Cardiac atrium fibroblast (primary cell): Measurements from ENCODE around the genes ZFYVE1, NUMB, RIOX1 and ACOT2.

GRCh38 chr14:72568577-72569053 lies 325.3 kb downstream of the DPF3 start:
- RAMPAGE, long total RNA, result no peak

DNA sequence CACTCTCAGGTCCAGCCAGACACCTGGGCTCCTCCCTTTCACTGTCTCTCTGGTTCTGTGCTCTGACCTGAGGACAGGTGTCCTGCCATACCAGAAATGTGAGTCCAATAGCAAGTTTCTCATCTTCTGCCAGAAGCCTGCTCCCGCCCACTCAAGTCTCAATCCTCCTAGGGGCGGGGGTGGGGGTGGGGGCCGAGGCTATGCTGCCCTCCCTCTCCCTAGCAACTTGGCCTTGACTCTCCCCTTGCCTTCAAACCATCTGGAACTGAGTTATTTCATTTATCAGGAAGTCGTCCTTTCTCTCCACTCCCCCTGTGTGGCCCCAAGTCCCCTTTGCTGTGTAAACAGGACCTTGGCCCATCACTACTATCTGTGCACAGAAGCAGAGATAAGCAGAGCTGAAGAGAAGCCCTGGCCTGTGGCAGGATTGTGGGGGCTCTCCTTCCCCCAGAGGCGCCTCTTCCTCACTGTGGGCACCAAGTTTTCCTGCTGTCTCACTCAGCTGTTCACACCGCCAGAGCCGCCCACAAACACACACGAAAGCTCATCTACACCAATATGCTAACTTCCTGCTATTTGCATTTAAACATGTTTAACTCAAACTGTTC lies 117.1 kb downstream of the DPF3 start:
- RAMPAGE, long total RNA, result no peak

GRCh38 chr14:73026523-73027579 lies at the start of gene ZFYVE1:
TSS of gene ZFYVE1 (minus strand) at chr14:73027106.
- RAMPAGE, long total RNA, result start-site peak on the minus strand at chr14:73027040-73027101, 199 and 57 reads in 2 replicates

- RAMPAGE, long total RNA, result no peak
Measured at GRCh38 chr14:73058645-73059406, 492 bp downstream of the RBM25 start.

DNA sequence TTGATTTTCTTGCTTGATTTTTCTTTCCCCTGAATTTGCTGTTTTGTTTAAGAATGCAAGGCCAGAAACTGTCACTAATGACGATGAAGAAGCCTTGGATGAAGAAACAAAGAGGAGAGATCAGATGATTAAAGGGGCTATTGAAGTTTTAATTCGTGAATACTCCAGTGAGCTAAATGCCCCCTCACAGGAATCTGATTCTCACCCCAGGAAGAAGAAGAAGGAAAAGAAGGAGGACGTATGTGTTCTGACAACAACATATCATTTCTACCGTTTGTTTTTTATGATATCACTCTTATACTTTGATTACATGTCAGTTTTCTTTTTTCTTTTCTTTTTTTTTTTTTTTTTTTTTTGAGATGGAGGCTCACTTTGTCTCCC lies 38.5 kb downstream of the RBM25 start:
- RAMPAGE, long total RNA, result no peak

DNA sequence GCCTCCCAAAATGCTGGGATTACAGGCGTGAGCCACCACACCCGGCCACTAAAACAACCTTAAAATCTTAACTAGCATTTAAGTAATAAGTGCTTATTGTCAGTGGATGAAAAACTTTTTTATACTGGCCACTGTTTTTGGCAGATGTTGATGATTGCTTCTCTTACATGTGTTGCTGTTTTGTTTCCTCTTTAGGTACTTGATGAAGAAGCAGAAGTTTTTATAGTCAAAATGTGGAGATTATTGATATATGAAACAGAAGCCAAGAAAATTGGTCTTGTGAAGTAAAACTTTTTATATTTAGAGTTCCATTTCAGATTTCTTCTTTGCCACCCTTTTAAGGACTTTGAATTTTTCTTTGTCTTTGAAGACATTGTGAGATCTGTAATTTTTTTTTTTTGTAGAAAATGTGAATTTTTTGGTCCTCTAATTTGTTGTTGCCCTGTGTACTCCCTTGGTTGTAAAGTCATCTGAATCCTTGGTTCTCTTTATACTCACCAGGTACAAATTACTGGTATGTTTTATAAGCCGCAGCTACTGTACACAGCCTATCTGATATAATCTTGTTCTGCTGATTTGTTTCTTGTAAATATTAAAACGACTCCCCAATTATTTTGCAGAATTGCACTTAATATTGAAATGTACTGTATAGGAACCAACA lies 16.7 kb upstream of the PSEN1 start:
- RAMPAGE, long total RNA, result no peak

DNA sequence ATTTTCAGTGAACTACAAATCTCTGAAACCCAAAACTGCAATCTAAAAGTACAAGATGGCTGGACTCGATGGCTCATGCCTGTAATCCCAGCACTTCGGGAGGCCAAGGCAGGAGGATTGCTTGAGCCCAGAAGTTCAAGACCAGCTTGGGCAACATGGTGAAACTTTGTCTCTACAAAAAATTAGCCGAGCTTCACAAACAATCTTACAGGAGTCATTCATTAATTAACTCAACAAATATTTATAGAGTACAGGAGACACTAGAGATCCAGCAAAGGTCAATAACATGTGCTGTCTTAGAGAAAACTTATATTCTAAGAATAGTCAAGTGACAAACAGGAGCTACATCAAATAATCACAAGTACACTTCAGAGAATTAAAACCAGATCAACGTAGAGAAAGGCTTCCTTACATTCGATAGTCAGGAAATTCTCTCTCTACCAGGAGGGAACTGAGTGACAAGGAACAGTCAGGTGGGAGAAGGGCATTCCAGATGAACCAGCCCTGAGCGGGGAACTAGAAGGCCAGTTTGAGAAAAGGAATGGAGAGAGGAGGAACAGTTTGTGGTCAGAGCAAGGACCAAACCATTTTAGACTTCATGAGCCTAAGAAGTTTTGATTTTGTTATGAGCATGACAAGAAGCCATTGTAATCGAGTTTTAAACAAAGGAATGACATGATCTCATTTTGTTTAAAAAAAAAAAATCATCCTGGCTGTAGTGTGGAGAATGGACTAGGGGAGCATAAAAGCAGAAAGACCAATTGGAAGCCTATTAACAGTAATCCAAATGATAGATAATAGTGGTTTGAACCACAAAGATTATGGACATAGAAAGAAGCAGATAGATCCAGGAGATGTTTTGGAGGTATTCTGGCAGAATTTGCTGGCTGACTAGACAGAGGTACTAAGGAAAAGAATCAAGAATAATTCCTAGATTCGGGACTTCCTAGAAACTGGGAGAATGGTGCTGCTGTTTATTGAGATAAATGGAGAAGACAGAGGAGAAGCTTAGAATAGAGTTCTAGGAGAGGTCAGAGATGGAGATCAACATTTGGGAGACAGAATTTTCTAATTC lies 27.3 kb downstream of the PSEN1 start:
- RAMPAGE, long total RNA, result no peak

- RAMPAGE, long total RNA, result no peak
Measured at GRCh38 chr14:73241478-73241931, 4.2 kb downstream of the PAPLN start.

GRCh38 chr14:73457847-73458651 lies at the start of gene NUMB:
TSS of gene NUMB (minus strand) at chr14:73458546.
- RAMPAGE, long total RNA, result start-site peak on the minus strand at chr14:73458528-73458553, 309 and 66 reads in 2 replicates

DNA sequence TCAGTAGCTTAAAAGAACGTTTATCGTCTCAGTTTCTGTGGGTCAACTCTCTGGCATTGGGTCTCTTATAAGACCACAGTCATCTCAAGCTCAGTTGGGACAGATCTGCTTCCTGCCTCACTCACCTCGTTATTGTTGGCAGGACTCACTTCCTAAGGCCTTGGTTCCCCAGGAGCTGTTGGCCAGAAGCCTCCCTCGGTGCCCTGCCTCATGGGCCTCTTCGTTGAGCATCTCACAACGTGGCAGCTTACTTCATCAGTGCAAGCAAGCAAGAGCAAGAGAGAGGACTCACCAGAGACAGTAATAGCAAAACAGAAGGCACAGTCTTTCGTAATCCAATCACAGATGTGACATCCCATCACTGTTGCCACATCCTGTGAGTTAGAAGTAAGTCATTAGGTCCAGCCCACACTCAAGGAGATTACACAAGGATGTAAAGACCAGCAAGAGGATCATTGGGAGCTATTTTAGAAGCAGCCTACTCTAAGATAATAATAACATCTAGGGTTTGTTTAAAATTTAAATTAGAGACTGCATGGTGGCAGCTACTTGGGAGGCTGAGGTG lies 5.1 kb upstream of the NUMB start:
- RAMPAGE, long total RNA, result no peak

DNA sequence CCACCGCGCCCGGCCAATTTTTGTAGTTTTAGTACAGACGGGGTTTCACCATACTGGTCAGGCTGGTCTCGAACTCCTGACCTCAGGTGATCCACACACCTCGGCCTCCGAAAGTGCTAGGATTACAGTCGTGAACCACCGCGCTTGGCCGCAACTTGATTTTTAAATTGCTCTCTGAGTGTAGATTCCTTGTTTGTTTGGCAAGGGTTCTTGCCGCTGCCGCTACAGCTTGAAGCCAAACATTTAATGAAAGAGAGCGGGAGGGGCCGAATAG lies 191 bp upstream of the RIOX1 start:
- RAMPAGE, long total RNA, result no peak

DNA sequence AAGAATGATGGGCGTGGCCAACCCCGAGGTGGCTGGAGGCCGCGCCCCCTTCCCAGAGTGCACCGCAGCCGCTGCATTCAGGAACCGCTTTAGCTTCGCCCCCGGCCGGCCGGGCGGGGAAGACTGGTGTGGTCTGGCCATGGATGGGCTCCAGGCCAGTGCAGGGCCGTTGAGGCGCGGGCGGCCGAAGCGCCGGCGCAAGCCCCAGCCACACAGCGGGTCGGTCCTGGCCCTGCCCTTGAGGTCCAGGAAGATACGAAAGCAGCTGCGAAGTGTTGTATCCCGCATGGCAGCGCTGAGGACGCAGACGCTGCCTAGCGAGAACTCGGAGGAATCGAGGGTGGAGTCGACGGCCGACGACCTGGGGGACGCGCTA lies at the start of gene RIOX1:
Gene RIOX1 (plus strand): TSS at position 55 of the 376 bp plus-strand sequence.
- RAMPAGE, long total RNA, result no peak

DNA sequence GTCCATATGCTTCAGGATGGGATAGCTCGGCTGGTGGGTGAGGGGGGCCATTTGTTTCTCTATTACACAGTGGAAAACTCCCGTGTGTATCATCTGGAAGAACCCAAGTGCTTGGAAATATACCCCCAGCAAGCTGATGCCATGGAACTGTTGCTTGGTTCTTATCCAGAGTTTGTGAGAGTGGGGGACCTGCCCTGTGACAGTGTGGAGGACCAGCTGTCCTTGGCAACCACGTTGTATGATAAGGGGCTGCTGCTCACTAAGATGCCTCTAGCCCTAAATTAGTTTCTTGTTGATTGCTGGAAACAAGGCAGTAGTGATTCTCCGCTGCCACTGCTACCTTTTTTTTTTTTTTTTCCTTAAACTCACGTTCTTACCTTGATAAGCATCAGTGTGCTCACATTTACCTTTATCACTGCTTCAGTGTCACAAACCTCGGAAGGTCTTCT lies 1.9 kb downstream of the RIOX1 start:
- RAMPAGE, long total RNA, result no peak

GRCh38 chr14:73537219-73538185 lies 559 bp downstream of the ACOT1 start:
- RAMPAGE, long total RNA, result no peak

DNA sequence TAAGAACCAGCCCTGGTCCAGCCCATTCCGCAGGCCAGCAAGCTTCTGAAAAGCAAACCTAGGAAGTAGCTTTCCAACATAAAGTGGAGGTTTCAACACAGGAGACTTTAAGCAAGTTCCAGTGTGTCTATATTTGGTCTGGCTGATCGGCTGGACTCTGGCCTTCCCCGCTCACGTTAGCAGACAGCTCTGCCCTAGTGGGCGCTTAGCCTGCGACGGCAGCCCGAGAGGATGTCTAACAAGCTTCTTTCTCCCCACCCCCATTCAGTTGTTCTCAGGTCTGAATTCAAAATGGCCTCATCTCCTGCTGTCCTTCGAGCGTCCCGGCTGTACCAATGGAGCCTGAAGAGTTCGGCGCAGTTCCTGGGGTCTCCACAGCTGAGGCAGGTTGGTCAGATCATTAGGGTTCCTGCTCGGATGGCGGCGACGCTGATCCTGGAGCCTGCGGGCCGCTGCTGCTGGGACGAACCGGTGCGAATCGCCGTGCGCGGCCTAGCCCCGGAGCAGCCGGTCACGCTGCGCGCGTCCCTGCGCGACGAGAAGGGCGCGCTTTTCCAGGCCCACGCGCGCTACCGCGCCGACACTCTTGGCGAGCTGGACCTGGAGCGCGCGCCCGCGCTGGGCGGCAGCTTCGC lies at the start of gene ACOT2:
Gene ACOT2 (plus strand): TSS at position 204 of the 635 bp plus-strand sequence.
- RAMPAGE, long total RNA, result no peak

DNA sequence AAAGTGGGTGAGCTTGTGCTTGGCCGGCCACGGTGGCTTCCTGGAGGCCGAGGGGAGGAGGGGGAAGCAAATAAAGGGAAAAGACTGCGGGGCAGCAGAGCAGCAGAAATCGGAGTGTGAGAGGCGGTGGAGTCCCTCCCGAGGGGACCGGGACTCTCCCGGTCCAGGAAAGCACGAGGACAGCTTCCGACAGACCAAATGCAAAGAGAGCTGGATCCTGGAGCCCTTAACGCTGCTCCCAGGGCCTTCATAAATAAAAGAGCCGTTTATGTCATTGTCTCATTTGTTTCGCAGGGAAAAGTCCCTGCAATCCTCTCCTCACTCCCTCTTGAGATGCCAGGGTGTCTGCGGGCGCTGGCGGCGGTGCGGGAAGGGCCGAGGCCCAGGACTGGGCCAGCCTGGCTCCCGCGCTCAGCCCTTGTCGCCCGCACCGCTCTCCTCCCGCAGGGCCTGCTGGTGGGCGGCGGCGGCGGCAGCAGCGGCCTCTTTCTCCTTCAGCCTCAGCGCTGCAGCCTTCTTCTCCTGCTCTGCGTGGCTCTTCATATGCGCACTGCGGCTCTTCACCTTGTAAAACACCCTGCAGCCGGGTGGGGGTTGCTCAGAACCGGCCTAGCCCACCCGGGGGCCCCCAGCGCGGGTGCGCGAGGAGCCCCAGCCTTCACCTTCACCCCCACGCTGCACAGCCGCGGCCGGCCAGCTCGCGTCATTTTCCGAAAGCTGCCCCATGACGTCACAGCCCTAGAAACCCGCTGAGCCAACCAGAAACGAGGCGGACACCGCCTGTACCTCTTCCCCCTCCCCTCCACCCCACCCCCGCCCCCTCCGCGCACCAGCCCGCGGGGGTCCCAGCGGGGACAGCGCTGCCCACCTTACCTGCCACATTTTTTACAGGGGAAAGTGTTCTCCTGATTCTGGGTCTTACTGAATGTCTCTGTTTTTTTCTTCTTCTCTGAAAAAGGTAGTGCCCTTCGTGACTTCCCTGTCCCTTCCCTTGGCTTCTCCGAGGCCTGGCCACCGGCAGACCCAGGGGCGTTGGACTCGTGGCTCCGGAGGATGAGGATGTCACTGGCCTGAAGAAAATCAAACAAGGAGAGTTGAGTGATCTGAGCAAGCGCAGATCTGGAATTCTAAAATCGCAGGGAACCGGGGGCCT lies 4.6 kb upstream of the PNMA1 start:
- RAMPAGE, long total RNA, result no peak

GRCh38 chr14:73738507-73739172 lies 21.5 kb downstream of the MIDEAS start:
- RAMPAGE, long total RNA, result no peak

DNA sequence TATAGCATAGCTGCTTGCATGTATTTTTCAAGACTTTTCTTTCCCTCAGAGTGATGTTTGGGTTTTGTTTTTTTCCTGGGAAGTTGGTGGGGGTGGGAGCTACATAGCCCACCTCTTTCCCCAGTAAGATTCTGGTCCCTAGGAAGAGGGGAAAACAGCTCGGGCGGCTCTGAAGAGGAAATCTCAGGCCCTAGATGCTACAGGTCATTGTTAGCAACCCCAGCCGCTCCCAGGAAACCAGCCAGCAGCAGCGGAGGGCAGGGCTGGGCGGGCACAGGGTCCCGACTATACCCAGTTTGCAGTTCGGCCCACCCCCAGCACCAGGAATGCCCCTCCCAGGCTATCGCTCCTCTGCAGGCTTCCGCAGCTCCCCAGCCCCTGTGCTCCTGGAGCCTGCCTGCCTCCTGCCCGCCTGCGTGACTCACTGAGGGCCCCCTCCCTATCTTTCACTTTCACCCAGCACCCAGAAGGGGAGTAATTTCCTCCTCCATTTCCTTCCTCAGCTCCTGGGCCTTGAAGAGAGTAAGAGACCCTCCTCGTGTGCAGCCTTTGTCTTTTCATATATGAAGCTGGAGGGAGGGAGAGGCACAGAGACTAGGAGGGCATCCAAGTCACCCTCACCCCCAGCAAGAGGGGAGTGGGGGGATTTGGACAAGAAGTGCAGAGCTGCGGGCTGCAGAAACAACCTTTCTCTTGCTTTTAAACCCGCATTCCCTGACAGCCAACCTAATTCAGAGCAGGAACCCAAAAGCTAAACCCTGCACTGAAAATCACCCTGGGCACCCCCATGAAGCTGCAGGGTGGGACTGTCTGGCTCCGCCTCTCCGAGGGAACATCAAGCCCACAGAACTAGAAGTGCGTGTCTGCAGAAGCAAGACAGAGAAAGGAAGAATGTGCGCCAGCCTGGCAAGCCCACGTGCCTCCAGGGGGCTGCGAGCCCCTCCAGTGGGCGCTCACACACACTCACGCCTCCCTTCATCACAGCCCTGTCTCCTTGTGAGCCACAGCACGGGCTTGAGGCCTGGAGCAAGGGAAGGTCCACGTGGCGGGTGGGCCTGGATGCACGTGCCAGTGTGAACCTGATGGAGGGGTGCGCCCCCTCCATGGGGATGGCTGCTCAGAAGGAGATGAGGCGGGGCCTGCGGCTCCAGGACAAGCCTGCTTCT lies 18.4 kb downstream of the MIDEAS start:
- RAMPAGE, long total RNA, result no peak

DNA sequence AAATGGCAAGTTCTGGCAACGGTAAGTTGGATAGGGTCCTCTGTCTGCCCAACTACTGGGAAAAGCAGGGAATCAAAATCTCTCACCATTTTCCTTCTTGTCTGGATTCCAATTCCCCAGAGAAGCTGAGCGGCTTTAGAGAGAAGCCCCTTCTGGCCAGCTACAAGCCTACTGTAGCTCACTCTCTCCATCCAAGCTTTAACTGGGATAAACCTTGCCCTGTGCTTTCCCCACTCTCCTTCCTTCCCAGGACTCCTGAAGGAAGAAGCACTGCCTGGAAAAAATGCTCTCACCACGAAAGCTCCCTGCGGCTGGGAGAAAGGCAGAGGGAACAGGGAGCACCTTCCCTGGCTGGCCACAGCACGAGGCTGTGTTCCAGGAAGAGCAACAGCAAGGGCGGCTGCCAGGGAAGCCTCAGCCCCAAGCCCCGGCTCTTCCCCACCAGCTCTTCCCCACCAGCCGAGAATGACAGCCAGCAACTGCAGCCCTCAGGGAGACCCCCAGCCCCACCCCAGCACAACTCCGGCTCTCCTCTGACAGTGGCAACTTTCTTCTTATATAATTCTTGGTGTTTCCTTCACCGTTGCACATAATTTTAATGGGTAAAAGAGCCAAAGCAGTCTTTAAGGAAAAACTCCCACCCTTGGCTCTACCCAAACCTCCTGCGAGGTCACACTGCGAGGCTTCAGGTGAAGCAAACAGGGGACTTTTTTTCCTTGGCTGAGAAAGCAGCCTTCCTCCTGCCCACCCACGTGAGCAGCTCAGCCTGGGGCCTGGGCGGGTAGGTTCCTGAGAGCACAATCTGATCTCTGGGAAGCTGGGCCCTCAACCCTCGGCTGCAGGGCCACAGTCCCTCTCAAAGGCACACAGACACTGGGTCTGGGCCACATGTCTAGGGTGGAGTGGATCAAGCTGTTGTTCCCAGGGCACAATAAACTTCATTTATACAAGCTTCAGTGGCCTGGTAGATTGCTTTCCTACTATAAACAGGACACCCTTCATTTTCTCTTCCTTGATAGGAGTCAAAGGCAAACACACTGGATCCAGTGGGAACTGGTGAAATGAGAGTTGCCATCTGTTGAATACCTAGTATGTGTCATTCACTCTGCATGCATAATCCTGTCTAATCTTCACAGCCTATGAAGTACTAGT lies 4.9 kb downstream of the MIDEAS start:
- RAMPAGE, long total RNA, result no peak

DNA sequence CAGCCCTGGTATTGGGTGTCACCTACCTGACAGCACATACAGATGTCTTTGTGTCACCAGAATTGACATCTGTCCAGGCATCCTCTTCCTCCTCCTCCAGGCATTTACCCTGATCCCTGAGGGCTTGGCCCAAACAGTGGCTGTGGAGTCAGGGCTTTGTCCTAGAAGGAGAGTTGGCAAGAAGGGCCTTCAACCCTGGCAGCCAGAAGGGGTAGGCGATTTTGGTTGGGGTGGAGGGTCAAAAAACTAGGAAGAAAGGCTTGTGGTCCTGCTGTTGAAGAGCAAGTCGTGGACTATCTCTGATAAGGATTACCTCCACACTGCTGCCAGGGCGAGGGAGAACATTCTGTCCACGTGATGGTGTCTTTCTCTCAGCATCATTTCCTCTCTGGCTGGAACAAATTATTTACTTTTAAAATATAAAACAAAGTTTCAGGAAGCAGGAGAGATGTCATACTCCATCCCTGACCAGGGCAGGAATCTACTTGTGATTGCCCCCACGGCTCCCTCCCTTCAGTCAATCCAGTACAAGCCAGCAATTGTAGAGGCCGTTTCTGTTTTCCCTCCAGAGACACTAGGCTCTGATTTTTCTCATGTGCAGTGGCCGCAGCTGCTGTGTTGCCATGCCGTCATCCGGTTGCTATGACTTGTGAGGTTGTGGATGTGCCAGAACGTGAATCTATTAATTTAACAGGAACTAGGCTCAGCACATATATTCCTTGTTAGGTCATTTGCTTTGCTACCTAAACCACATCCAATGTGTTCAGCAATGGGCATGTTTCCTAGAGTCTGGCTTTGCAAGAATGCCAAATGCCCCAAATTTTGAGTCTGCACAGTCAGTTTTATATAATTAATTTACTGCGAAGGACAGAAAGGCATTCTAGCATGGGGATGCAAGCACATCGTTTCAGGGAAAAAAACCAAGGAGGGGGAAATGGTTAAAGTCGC lies 30.0 kb upstream of the MIDEAS start:
- RAMPAGE, long total RNA, result no peak